ENCODE measurements around the genes SLC2A4RG and PRPF6.

DNA sequence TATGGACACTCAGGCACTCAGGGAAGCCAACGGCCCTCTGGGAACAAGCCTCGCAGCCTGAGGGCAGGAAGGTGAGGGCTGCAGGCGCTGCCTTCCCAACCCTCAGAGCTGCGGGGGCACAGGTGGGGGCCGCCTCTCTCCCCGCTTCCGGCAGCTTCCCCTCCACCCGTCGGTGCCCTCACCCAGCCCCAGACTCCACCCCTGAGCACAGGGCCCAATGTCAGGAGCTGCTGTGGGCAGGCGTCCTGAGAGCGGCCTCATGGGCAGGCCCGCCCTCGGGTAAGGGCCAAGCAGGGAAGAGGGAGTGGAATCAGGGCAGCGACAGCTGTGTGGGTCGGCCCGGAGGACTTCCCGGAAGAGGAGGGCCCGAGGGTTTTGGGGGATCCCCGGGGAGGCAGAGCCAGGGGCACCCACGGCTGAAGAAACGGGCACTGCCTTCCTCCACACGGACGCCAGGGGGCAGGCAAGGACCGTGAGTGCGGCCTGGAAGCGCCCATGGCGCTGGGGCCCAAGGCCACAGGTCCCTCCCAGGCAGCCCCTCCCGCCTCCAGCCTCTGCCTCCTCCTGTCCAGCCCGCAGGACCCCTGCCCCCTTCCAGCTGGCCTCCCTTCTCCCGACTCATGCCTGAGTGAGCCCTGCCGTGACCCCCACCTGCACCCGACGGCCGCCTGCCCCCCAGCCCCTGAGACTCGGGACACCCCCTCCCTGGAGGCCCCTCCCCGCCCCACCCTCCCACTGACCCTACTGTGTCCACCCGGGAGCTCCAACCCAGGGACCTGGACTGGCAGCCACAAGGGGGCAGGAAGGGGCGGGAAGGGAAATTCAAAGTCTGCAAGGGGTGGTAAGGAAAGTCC lies 680 bp upstream of the PTK6 start:
- RRBS: 0% methylated on average over 2 of the region's 38 CpGs

- RRBS: 73% methylated on average over 11 of the region's 46 CpGs
These were observed 4.9 kb upstream of the PTK6 start for GRCh38 chr20:63541836-63542708.

GRCh38 chr20:63552329-63553554 lies 1.2 kb upstream of the FNDC11 start:
- RRBS: 12% methylated on average over 5 of the region's 27 CpGs

GRCh38 chr20:63582941-63583562 lies 9.0 kb upstream of the HELZ2 start:
- RRBS: no CpG with 5 or more reads among the region's 23 CpGs

DNA sequence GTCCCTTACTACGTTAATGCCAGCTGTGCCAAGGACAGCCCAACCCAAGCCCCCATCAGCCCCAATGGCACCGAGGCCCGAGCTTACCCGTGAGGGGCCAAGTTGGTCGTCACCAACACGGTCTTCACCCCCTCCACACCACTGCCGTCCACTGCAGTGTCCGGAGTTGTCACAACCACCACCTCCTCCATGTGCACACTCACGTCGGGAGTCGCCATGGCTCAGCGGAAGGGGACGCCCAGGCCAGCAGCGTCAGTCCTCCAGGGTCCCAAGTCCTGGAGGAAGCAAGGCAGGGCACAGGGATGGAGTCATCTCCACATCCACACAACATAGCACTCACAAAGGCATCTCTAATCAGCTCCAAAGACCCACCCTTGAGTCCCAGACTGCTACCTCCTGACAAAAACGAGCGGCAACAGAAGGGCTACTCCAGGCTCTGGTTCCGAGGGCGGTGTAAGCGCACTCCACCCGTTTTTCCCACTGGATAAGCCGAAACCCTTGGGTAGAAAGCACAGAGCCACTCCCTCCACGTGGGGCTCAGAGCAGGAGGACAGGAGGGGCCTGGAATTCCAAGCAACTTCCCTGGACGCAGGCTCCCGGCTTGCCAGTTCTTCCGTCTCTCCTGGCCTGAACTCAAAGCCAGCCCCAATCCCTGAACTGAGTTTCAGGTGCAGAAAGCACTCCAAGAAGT lies 7.6 kb downstream of the GMEB2 start:
- RRBS: no CpG with 5 or more reads among the region's 25 CpGs

- RRBS: no CpG with 5 or more reads among the region's 13 CpGs
These were observed 1.2 kb downstream of the RTEL1 start for GRCh38 chr20:63659292-63659677.

GRCh38 chr20:63686298-63687397 lies 9.8 kb upstream of the TNFRSF6B start:
- RRBS: 73% methylated on average over 21 of the region's 60 CpGs

DNA sequence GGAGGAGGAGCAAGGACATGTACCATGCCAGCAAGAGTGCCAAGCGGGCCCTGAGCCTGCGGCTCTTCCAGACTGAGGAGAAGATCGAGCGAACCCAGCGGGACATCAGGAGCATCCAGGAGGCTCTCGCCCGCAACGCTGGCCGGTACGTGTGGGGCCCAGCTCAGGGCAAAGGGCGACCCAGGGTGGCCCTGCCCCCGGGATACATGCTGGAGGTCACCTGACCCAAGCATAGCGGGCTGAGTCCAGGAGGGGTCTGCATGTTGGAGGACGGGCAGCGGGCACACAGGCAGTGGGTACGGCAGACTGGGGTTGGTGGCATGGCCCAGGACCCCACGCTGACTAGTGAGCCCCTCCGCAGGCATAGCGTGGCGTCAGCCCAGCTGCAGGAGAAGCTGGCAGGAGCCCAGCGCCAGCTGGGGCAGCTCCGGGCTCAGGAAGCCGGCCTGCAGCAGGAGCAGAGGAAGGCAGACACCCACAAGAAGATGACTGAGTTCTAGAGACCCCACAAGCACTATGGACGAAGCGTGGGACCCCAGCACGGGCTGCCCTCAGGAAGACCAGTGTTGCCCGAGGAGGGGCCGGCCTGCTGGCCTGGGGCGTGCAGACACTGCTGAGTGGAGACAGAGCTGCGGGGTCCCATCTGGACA lies 919 bp upstream of the LIME1 start:
- RRBS: 96% methylated on average over 4 of the region's 30 CpGs

GRCh38 chr20:63738641-63739137 lies 887 bp upstream of the SLC2A4RG start:
- RRBS: 43% methylated on average over 7 of the region's 28 CpGs

GRCh38 chr20:63739138-63739960 lies at the start of gene SLC2A4RG:
Gene SLC2A4RG (plus strand): TSS chr20:63739776.
- RRBS: 2% methylated on average over 51 of the region's 112 CpGs

GRCh38 chr20:63750827-63751348 lies 11.3 kb downstream of the SLC2A4RG start:
- RRBS: no CpG with 5 or more reads among the region's 20 CpGs

DNA sequence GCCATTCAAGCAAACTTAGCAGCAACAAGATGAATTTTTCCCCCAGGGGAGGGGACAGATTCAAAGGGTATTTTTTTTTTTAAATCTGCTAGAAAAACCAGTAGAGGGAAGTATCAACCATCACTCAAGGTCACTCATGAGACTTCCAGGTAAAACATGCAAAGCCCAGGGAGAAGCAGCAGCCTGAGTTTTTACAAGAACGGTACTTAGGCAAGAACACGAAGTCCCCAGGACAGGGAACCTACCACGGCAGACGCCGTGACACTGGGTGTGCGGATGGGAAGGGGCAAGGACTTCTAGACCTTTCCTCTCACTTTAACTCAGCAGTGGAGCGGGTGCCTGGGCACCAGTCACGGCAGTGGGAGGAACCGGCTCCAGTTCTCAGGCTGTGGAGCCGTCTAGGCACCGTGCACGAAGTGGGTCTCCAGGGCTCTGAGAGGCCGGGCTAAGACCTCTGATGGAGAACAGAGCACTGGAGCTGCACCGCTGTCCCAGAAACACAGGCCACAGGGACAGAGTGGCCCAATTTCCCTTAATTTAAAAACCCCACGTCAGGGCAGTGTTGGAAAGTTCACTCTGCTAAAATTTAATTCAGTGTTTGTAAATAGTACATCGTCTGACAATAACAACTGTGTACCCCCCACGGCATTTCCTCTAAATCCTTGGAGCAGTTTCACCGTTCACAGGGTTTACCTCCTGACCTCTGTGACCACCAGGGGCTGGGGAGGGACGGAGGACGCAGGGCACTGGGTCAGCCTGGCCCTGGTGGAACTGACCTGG lies 2.4 kb downstream of the ZBTB46 start:
- RRBS: 81% methylated on average over 4 of the region's 20 CpGs

DNA sequence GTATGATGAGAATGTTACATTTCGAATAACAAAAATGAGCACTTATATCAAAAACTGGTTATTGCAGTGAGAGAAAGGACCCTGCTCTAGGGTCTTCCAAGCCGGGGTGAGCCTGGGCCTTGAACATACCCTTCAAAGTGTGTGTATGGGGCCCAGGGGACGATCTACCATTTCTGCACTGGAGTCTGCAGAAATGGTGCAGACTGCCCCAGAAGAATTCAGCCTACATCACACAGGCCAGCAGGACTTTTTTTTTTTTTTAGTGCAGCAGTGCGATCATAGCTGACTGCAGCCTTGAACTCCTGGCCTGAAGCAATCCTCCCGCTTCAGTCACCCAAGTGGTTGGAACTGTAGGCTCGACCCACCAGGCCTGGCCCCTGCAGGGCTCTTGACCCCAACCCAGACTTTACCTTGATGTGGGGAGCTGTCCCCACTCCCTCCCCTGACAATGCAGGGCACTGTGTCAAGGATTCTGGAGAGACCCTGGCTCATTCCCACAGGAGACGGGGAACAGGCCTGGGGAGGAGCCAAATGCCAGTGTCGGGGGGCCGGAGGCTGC lies 3.9 kb upstream of the ABHD16B start:
- RRBS: no CpG with 5 or more reads among the region's 9 CpGs

DNA sequence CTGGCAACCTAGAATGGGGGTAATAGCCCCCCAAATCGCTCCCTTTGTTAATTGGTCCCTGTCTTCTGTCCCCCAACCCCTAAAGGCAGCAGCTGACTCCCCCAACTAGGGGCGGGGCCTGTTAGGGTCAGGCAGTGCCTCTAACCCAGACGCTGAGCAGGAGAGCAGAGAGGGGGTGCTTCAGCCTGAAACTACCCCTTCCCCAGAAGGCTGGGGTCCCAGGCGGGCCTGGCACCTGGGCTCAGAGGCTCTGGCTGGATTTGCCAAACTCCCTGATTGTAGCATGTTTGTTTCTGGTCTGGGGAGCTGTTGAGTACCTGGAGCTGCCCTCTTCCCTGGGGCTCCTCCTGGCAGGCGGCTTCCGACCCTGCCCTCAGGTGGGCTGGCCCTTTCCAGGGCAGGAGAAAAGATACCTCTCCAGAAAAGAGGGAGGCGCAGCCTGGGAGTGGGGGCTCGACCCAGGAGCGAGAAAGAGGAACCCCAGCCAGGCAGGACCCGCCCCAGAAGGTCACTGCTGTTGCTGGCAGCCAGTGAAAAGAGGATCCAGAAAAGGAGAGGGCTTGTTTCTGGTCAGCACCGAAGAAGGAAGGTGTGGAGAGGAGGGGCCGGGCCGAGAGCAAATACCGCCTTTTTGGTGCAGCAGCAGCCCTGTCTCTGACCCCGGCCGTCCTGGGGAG lies 904 bp upstream of the ABHD16B start:
- RRBS: 54% methylated on average over 4 of the region's 16 CpGs

DNA sequence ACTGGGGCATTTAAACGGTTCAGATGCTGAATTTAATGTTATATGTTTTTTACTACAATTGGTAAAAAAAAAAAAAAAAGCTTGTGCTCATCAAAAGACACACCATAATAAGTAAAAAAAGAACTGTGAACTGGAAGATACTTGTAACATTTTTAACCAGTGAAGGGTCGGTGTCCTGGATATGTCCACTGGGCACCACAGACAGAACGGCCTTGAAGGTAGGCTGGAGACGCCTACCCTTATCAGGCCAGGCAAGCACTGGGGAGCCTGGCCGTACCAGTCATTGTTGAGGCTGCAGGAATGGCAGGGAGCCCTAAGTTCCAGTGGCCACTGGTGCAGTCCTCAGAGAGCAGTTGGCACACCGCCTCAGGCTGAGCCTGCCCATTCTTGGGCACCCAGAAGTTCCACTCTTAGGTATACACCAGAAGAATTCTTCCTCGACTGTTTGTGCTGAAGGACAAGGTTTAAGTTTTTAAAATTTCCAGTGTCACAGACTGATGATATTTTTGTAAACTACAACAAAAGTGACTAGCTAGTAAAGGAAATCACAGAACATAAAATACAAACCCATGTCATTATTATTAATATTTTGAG lies 20.5 kb downstream of the DNAJC5 start:
- RRBS: no CpG with 5 or more reads among the region's 7 CpGs

GRCh38 chr20:63940914-63941619 lies 15.1 kb downstream of the UCKL1 start:
- RRBS: 73% methylated on average over 12 of the region's 45 CpGs

DNA sequence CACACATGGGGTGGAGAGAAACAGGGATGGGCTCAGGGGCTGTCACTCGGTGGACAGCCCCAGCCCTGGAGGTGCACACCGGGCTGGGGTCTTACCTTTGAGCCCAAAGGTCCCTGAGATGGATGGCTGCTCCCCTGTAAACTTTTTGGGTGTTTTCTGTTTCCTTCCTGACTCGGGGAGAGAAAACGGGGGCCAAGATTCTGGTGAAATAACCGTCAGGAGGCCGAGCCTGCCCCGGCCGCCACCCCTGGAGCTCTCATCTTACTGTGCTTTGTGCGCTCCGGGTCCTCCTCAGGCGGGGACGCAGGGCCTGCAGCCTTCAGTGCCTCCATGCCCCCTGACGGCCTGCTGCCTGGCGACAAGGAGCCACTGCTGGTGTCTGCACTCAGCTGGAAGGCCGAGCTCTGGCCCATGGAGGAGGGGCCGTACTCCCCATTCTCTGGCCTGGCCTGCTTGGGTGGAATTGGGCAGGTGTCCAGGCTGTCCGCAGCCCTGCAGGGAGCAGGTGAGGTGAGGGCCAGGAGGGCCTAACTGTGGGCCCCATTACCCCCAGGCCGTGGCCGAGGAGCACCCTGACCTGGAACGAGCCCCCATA lies 5.4 kb downstream of the ZNF512B start:
- RRBS: 100% methylated on average over 2 of the region's 20 CpGs

DNA sequence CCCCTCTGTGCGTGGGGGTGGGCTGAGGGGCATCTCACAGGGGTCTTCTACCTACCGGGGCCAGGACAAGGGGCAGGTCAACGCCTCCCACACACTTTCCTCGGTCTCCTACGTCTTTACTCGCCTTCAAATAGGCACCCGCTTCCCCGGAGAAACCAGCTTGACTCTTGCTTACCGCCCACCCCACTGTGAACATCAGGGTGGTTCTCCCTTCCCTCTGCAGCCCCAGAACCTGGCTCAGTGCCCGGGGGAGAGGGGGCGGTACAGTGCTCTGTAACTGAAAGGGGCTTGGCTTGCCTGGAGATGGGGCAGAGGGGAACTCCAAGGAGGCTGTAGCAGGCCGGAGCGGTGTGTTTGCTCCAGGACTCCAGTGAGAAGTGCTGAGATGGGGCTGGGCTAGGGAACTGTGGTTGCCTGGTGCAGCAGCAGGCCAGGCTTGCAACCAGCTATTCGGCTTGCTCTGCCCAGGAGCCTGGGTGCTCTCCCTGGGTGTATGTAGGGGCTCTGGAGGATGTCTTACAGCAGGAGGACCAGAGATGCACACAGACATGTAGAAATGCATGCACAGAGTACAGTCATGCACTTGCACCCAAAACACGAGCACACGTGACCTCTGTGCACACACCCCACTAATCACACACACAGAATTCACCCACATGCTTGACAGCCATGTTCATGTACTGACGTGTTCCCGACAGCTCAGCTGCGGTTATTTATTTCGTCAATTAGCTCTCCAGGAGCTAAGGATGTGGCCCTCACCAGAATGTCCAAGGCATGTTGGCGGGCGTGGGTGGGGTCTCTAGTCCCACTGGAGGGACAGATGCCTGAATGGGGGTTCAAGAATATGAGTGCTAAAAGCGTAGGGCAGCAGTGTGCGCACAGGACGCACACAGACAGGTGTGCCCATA lies 611 bp upstream of the SAMD10 start:
- RRBS: 1% methylated on average over 10 of the region's 25 CpGs

DNA sequence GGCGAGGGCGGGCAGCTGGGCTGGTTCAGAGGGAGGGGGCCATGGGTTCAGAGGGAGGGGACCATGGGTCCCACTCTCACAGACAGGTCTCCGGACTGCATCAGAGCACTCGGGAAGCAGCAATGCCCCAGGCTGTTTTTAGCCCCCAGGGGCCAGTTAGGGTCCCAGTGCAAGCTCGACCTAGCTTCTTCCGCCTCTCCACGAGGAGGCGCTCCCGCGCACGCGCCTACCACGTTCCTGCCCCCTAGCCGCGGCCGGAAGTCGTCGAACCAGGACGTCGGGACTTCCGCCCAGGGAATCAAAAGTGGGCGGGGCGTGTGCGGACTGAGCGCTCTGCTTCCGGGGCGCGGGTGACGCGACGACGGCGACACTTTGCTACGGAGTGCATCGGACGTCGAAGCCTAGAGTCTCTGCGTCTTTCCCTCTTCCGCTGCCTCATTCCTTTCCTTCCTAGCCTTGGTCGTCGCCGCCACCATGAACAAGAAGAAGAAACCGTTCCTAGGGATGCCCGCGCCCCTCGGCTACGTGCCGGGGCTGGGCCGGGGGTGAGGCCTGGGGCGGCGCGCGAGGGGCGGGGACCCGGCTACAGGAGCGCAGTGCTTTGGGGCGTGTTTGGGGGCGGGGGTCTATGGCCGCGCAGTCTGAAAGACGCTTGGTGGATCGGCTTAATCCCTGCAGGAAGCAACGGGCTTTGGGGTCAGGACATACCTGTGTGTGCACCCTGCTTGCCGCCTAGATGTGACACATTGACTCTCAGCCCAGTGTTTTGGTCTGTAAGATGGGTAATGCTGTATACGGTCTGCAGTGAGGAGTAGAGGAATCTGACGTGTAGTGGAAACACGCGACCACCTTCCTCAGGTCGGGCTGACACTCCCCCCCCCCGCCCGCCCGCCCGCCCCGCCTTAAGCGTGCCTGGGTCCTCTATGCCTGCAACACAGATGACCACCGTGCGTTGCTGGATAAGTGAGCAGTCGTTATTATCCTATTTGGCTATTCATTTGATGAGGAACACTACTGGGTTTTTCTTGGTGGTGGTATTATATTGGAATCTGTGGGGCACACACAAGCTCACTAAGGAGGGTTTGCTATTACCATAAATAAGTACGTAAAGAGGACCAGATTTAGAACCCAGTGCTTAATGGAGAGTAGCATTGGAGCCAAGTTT lies at the start of gene PRPF6:
Gene PRPF6 (plus strand): TSS at position 361 of the 1,165 bp plus-strand sequence.
- RRBS: 2% methylated on average over 18 of the region's 79 CpGs

- RRBS: no CpG with 5 or more reads among the region's 25 CpGs
These were observed 24.8 kb upstream of the C20orf204 start for GRCh38 chr20:64011051-64011617.

Measured in GM19240 (cell line).